Measurements from ENCODE around the gene C15orf62.

DNA sequence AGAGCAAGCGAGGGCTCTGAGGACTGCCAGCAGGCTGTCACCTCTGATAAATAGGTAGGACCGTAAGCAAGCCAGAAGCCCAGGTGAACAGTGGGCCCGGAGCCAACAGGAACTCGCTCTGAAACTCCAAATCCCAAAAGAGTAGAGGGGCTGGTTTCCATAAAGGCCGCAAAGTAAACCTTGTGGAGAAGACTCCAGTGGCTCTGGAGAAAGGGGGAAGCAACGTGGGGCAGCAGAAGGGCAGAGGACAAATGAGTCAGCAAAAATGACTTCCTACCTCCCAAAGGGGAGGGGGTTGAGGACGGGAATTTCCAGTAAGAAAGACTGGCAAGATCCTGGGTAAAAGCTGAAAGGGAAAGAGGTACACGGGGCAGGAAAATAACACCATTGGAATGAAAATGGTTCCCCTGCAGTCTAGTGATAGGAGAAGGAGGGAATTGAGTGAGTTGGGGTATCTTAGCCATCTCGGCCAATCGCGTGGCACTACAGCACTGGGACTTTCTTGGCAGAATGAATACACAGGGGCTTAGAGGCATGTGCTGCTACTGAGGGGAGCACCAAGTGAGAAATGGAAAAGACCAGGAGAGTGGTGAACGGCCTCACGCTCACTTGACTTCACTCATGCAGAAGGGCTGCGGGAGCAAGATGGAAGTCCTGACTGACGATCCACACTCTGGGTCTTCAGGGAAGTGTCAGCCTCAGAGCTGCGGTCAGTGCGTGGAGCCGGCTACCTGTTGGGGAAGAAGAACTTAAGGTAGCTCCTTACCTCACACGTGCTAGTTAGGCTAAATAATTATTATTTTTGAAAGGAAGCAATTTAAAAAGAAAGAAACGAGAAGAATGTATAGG, 33.2 kb downstream of the BMF start:
- PRO-cap: no peak

DNA sequence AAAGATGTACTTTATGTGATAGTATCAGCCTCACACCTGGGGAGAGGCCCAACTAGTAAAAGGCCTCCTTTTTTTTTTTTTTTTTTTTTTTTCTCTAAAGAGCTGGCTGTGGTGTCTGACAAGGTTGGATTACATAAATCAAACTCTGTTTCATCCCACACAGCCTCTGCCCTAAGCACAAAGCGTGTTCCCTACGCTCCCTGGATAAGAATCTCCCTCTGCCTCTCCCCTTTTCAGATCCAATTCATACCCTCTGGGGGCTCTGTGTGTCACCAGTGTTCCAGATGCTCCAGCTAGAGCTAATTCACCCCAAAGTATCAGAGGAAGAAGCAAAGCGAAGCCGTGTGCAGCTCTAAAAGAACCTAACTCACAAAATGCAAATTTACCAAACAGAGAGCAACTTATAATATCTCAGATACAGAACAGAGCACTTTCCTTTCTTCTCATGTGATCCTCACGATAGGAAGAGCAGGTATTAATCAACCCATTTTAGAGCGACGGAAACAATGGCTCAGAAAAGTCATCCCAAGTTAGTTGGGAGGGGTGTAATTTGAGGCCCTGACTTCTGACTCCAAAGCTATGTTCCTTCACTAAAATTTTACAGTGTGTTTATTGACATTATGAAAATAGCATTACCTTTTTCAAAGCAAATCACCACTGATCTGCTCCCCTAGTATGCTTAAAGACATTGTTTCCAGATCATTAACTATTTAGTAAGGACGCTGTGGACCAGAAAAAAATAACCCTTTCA, 12.4 kb downstream of the BMF start:
- PRO-cap: no peak

DNA sequence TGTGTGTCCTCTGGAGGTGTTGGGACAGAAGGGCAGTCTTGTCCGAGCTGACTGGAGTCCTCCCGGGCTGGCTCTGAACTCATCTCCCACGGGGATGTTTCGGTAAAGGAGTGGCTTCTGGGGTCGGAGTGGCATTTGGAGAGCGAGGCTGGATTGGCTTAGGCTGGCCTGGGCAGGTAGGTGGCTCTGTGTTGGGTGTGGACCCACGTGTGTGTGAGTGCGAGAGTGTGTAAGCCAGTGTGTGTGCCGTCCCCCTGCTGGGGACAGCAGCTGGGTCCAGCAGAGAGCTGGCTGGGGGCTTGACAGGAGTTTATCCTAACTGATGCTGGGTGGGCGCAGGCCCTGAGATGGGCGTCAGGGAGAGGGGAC, 748 bp downstream of the PAK6 start:
- PRO-cap: no peak

DNA sequence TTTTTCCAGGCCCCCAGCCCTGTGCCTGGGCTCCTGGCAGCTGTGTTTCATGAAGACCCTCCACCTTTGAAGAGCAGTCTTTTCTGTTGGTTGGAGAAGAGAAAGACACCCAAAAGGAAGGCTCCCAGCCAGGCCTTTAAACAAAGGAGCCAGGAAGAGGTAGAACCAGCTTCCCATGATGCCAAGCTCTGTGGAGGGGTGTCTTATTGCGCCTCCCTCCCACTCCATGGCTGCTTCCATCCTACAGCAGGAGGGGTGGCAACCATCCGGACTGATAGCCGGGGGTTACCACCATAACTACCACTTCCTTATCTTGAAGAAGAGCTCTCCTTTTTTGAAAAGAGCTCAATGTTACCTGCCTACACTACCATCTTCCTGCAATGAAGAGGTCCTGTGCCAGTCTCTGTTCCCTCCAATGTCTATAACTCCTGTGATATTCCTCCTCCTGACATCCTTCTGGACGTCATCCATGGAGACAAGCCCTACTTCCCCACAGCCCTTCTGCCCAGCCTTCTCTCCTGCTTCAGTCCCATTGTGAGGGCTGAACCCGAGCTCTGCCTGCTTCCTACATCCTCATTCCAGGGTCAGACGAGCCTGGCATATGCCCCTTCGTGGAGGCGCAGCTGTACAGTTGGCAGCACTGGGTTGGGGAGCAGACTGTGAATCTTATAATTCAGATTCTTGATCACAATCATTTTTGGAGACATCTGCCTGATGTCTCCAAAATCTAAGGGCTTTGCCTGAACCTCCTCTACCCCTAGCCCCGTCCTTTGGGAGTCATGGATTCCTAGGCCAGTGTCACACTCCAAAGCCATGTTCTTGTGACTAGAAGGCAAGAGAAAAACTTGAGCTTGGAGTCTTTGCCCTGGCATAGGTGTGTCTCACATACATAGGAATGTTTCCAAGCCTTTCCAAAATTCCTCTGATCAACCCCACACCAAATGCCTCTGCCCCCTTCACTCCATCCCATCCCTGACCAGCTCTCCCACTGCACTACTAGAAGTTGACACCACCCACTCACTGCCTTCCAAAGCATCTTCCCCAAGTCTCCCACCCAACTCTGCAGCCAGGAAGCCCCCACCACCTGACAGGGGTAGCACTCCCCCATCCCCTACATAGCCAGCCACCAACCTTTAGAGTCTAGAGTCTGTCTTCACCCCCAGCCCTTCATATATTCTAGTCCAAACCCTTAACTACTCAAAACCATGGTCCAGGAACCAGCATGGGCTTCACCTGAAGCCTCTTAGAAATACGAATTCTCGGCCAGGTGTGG, 8.3 kb downstream of the CCDC9B start:
- PRO-cap: no peak

GRCh38 chr15:40333783-40334446, 6.8 kb downstream of the CCDC9B start:
- PRO-cap: no peak

GRCh38 chr15:40353664-40354150, 2.9 kb downstream of the PHGR1 start:
- PRO-cap: no peak

DNA sequence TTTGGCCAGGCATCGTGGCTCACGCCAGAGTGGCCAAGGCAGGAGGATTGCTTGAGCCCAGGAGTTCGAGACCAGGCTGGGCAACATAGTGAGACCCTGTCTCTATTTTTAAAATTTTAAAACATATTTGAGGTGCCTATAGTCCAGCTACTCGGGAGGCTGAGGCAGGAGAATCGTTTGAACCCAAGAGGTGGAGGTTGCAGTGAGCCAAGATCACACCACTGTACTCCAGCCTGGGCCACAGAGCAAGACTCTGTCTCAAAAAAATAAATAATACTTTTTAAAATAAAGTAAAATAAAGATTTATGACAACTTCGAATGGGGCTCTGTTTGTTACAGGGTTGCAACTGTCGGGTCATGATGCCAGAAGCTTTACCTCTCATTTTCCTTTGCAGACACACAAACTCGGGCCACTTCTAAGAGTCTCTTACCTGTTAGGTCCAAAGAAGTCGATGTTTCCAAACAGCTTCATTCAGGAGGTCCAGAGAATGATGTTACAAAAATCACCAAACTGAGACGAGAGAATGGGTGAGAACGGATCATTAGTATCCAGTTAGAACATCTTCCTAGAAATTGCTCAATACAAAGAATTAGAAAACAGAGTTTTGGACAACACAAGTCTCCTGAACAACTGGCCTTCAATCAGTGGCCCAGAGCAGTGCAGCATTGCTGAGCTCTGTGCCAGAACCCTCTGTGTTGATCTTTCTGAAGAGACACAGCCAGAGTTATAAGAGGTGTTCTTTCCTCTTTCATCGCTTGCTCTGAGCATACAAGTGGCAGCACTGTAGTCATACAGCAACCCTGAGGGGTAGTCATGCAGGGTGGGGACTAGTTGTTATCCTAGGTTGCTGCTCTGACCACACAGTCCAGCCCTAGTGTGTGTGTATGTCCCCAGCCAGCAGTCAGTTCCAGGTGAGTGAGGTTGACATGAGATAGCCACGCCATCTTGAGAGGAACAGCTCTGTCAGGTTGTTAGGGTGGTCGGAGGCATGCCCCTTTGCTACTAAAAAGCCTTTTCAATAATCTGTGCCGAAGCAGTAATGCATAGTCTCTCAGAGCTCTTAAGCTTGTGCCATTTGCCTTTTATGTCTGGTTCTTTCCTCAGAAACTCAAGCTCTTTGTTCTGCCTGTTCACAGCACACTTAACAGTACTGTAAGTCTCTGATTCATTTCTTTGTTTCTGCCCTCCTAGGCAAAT, 3.8 kb downstream of the KNSTRN start:
- PRO-cap: no peak

DNA sequence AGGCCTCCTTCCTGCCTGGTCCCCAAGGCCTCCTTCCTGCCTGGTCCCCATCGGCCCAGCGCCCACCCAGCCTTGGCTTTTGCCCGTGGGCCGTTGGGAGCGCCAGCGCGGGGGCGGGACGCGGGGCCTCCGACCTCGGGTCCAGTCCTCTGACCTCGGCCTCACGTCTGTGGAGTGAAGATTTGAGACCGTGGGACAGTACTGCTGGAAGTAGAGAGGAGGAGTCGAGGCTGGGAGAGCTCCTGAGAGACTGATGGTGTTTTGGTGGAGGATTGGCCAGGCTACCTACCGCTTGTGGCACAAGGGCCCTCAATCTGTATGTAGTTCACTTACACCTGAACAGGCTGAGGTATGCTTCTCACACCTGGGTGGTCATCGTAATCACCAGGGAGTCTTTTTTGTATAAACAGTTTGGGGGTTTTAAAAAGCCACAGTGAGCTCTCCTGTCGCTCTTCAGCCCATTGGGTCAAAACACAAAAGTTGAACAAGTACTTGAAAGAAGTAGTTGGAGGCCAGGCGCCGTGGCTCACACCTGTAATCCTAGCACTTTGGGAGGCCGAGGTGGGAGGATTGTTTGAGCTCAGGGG, 500 bp downstream of the IVD start:
- PRO-cap: no peak

GRCh38 chr15:40429964-40430964, 10.5 kb upstream of the BAHD1 start:
- PRO-cap: no peak

GRCh38 chr15:40445247-40446011, 4.7 kb downstream of the BAHD1 start:
- PRO-cap: no peak

DNA sequence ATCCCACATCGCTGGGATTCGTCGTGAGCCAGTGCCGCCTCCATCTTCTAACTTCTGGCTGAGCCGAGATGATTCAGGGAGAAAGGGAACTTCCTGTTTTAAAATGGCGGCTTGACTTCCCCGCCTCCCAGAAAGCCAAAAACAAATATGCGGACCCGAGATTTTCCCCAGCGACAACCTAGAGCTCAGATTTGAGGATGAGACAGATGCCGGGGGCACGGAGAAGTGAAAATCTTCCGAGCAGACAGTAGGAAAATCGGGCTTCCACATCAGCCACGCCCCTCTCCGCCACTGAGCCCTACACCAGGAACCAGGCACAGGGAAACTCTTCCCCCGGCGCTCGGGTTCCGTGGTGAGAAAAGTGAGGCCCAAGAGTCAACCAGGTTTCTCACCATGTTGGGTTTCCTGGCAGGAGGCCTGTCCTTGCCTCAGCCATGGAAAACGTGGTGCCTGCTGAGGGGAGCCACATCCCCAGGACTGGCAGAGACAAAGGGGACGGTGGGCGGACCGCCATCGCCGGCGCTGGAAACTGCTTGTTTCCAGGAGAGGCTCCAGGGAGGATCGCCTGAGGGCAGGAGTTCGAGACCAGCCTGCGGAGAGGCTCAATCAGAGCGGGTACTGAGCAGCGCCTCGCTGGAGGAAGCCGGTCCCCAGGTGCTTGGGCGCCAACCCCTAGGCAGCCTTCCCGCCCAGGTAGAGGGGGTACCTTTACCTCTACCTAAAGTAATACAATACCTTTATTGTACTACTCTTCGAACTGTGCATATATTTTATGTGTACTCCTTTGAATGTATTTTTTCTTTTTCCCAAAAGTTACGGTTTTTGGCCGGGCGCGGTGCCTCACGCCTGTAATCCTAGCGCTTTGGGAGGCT, 18.9 kb downstream of the CHST14 start:
- PRO-cap: no peak

GRCh38 chr15:40545607-40546625, 18.9 kb downstream of the CCDC32 start:
- PRO-cap: no peak

GRCh38 chr15:40552989-40553749, 11.7 kb downstream of the CCDC32 start:
- PRO-cap: no peak

GRCh38 chr15:40590559-40591089, 3.4 kb upstream of the KNL1 start:
- PRO-cap: no peak

GRCh38 chr15:40649932-40650428, 45.0 kb upstream of the RAD51 start:
- PRO-cap: no peak

- PRO-cap: no peak
Observed at GRCh38 chr15:40691574-40692163, 3.3 kb upstream of the RAD51 start.

- PRO-cap: no peak
Observed at GRCh38 chr15:40755938-40756114, 772 bp upstream of the RMDN3 start.

DNA sequence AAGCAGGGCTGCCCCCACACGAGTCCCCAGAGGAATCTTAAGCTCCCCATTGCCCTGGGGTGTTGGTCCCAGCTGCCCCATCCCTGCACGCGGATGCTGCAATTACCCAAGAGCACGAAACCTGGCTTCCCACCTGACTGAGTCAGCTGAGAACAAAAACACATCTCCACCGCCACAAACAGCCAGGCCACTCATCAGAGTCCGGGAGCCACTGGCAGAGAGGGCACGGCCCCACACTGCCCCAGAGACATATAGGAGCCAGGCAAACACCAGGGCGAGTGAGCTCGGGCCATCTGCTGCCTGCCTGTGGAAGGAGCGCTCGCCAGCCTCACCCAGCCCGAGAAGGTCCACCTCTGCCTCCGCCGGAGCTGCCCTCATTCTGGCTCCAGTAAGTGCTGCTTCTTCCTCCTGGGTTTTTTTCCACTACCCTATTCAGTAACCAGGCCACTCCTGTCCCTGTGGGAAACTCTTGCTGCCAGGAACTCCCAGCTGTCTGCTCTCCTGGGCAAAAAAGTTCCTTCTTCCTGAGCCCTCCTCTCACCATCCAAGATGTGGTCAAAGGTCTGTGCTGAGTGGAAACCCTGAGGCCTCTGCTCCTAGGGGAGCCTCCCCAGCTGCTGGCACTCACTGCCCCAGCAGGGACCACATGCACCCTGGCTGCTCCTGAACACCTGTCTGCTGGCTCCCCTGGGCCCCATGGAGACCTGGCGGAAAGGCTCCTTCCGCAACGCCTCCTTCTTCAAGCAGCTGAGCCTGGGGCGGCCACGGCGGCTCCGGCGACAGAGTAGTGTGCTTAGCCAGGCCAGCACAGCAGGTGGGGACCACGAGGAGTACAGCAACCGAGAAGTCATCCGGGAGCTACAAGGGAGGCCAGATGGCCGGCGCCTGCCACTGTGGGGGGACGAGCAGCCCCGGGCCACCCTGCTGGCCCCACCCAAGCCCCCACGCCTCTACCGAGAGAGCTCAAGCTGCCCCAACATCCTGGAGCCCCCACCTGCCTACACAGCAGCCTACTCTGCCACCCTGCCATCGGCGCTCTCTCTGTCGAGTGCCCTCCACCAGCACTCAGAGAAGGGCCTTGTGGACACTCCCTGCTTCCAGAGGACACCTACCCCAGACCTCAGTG, at the start of gene C15orf62:
TSS of gene C15orf62 (plus strand) at position 181 of the 1,126 bp plus-strand sequence.
- PRO-cap: no peak

DNA sequence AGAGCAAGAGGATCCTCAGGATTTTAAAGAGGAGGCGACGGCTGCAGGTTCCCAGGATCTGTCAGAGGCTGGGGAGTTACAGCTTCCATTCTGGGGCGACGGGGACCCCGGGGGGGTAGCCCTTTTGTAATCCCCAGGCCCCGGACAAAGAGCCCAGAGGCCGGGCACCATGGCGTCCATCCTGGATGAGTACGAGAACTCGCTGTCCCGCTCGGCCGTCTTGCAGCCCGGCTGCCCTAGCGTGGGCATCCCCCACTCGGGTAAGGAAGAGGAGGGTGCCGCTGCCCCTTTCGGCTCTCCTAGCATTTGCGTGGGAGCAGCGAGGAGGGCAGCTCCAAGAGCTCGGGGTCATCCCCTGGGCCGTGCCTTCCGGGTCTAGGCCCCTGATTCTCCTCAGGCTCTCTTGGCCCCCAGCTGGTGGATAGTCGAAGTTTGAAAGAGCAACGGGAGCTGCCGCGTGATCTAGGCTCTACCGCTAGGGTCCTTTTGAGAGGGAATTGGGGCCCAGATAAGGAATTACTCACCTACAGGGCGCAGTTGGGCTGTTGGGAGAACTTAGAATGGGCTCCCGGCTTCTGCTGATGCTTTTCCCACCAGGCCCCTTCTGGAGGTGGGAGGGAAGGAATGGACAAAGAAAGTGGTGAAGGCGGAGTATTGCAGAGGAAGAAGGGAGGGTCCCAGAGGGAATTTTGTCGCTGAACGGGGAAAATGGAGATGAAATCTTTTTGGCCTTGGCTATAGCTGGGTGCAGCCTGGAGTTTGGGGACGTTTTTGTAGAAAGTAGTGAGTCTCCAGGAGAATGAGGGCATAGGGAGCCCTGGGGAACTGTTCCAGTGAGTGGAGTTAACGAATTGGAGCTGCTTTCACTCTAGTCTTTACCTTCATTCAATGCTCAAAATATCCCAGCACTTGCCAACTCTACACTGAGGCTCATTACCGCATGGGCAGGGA, 625 bp downstream of the VPS18 start:
- PRO-cap: no peak

DNA sequence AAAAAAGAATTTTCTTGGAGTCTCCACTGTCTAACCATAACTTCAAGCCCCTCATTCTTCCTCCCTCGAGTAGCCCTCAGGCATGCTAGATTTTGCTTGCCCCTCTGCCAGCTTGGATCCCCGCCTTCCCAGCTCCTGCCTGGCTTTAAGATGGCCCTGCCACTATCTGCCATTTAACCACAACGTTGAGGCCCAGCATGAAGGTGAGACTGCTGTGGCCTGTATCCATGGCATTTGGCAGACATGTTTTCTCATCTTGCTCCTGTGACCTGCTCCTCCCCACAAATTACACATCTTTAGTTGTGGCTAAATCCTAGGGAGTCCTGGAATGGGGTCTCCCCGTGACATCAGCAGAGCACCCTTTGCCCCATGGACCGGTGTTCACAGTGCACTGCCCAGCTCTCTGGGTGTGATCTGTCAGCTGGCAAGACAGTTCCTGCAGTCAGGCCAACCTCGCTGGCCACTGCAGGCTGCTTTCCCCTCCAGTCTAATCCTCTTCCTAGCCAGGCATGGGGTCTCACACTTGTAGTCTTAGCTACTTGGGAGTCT, 10.4 kb downstream of the VPS18 start:
- PRO-cap: no peak

All from aorta (tissue), 1 donor.